Cytotoxic T cell (primary cell): ENCODE measurements around the genes SPESP1 and GLCE.

- PRO-cap, 2 experiments, result no peak in any of the 2 experiments
Measured at GRCh38 chr15:67916979-67917511, 91.7 kb downstream of the SKOR1 start.

DNA sequence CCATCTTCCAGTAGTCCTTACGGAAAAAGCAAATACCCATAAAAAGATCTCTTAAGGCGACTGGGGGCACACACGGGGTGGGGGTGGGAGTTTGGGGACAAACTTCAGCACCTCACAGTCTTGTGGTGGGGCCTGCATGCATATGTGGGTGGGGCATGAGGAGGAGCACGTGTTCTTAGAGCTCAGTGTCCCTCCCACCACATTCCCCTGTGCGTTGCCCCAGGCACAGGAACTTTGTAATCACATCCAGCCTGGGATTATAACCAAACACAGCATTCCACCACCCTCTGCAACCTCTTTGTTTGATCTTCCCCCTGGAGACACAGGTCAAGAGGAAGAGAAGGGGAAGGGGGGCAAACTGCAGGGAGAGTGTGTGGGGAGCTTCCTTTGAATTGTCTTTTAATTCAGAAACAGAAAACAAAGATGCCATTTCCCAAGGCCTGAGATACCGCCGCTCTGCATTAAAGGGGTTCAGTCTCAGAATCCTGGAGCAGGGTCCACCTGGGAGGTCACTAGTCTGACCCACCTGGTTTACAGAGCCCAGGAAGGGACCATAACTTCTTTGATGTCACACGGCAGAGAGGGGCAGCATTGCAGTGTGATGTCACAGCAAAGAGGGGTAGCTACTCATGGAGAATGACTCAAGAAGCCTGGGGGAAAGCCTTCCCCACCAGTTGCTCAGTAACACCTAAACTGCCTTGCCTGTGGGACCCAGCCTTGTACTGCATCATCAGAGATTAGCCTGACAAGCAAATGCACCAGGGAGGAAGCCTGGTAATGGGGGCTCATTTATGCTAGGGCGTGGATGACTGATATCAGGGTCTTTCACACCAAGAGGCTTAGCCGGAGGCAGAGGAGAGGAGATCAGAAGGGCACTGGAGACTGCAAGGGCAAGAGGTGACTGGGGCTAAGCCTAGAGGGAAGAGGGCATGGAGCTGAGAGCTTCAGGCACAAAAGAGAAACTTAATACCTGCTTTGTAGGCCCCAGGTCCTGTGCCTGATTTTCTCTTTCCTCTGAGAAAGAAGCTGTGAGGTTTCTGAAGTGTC is 107.9 kb upstream of the PIAS1 start:
- PRO-cap, 2 experiments, result no peak in any of the 2 experiments

DNA sequence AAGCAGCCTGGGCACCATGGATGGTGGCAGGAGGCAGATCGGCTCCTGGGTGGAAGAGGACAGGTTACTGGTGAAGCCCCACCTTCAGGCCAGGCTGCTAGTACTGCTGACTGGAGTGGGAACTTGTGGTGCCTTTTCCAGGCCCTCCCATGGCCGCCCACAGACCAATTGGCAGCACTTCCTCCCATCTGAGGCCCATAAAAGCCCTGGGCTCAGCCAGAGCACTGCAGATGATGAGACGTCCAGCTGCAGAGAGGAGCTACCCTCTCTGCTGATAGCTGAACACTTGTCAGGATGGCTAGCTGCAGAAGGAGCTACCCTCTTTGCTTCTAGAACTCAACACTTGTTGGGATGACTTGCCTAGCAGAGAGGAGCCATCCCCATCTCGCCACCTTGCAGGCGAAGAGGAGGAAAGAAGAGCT is 8.1 kb upstream of the PIAS1 start:
- PRO-cap, 2 experiments, result no peak in any of the 2 experiments

GRCh38 chr15:68162161-68162668 is 42.9 kb downstream of the CALML4 start:
- PRO-cap, 2 experiments, result no peak in any of the 2 experiments

- PRO-cap, 2 experiments, result no peak in any of the 2 experiments
Measured at GRCh38 chr15:68277115-68277513, 431 bp upstream of the FEM1B start.

GRCh38 chr15:68277514-68277565 is 205 bp upstream of the FEM1B start:
- PRO-cap, 2 experiments, result no peak in any of the 2 experiments

DNA sequence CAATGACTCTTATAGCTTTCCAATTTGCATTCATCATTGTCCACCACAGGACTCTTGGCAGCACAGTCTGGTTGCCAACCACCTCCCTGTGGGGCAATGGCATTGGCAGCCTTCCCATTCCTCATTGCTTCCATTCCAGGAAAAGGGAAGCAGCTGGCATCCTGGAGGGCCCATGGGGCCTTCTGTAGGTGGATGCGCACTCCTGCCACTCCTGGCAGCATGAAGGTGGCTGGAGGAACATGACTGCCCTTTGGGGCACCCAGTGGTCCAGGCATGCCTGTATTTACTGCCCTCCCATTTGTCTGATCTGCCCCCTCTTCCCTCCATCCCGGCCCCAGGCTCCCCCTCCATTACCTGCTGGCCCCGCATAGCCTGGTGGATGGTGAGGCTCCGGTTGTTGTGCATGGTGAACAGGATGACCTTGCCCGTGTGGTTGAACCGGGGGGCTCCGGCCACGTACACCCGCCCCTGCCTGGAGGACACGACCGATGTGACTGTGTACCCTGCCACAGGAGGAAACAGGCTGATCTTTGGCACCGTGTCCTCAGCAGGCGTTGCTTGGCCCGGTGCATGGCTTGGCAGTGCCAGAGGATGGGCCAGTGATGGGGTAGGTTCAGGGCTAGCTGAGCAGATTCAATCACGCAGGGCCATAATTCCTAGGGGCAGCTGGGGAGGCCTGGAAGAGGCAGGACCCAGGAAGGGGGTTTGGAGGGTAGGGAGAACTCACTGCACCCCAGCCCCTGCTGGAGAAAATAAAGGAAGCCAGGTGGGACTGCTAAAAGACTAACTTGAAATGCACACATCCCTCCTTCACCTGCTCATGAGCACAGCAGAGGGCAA is 58.0 kb downstream of the FEM1B start:
- PRO-cap, 2 experiments, result no peak in any of the 2 experiments

DNA sequence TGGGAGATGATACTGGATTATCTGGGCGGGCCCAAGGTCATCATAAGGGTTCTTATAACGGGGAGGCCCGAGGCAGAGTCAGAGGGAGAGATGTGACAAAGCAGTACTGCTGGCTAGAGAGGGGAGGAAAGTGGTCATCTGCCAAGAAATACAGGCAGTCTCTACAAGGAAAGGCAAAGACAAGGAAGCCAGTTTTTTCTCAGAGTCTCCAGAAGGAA is 66.2 kb upstream of the CORO2B start:
- PRO-cap, 2 experiments, result no peak in any of the 2 experiments

DNA sequence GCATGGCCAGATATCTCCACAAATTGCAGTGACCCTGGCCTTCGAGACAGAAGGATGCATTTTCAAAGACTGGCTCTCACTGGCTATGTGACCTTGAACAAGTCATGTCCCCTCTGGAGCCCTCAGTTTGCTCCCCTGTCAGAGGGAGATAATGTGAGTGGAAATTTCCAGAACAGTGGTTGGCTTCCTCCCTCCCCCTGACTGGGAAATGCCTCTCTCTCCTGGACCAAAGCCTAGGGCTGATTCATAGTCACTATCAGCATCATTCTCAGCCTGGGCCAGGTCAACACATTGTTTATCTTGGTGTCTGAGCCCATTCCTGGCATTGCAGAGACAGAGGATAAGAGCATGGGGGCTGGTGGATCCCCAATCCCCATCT is 35.7 kb upstream of the CORO2B start:
- PRO-cap, 2 experiments, result no peak in any of the 2 experiments

- PRO-cap, 2 experiments, result no peak in any of the 2 experiments
Measured at GRCh38 chr15:68630275-68630724, 51.5 kb downstream of the CORO2B start.

- PRO-cap, 2 experiments, result no peak in any of the 2 experiments
Measured at GRCh38 chr15:68725744-68726168, 94.9 kb downstream of the ANP32A start.

DNA sequence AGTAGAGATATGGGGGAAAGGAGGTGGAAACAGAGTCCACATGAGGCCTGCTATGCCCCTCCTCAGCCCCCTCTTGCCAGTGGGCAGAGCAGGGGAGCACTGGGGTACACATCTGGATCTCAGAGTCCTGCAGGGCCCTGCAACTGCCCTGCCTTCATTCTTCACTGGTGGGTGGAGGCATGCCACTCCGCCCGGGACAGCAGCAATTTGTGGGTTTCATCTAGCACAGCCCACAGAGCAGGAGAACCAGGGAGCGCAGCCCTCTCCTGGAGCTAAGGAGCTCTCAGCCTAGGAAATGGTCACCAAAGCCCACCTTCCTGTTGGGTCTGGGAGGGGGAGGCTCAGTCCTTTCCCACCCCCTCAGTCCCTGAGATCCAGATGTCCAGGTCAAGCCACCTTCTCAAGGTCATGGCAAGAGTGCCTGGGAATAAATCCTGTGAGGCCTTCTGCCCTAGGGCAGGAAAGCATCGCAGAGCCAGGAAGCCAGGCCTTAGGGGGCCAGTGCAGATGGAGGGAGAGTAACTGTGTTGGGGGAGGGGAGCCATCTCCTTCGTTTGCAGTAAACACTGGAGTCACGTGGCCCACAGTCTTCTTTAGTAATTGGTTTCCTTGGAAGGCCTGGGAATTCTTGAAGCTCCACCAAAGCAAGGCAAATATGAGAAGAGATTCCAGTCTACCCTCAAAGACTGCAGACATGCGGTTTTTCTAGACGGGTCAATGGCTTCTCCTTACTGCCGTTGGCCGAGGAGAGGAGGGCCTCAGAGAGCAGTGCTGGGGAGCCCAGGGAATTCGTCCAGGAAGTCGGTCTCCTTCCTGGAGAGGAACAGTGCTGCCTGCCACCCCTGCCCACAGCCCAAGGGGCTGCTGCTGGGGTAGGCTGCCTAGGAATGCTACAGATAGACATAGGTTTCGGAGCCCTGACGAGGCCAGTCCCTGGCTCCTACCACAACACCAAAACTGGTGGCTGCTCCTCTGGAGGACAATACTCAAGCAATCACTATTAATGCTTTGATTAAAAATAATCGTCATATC is 30.8 kb downstream of the ANP32A start:
- PRO-cap, 2 experiments, result no peak in any of the 2 experiments

- PRO-cap, 2 experiments, result peak in 2 of 2 experiments; most common plus-strand start chr15:68791559 (in 1); most common minus-strand start chr15:68791437 (in 2)
Measured at GRCh38 chr15:68791279-68792204, 29.2 kb downstream of the ANP32A start.

DNA sequence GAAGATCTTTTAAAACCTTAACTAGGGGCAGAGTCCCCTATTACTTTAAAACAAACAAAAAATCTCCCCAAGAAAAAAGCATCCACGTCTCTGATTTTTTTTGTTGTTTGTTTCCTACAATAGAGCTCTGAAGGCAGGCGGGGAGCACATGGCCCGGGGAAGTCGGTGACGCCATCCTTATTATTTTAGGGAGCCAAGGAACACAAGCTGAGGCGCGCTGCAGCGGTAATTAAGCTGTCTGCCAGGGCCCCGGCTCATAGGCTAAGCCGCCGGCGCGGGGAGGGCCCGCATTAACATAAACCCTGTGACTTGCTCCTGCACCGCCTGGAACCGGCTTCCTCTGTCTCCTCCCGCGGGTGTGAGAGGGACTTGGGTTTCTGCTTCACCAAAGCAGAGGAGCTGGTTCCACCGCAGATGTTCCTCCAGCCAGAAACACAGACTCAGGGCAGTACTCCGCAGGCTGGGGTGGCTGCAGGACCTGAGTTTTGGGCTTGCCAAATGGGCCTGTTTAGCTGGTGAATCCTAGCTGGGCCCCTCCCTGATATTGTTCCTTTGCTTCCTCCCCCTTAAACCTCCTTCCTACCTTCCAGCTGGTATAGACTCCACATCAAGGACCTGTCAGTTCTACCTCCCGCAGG is 25.4 kb downstream of the ANP32A start:
- PRO-cap, 2 experiments, result peak in 2 of 2 experiments; most common plus-strand start position 388 of the sequence (in 2); most common minus-strand start position 360 of the sequence (in 1)

GRCh38 chr15:68802311-68802759 is 18.4 kb downstream of the ANP32A start:
- PRO-cap, 2 experiments, result no peak in any of the 2 experiments

DNA sequence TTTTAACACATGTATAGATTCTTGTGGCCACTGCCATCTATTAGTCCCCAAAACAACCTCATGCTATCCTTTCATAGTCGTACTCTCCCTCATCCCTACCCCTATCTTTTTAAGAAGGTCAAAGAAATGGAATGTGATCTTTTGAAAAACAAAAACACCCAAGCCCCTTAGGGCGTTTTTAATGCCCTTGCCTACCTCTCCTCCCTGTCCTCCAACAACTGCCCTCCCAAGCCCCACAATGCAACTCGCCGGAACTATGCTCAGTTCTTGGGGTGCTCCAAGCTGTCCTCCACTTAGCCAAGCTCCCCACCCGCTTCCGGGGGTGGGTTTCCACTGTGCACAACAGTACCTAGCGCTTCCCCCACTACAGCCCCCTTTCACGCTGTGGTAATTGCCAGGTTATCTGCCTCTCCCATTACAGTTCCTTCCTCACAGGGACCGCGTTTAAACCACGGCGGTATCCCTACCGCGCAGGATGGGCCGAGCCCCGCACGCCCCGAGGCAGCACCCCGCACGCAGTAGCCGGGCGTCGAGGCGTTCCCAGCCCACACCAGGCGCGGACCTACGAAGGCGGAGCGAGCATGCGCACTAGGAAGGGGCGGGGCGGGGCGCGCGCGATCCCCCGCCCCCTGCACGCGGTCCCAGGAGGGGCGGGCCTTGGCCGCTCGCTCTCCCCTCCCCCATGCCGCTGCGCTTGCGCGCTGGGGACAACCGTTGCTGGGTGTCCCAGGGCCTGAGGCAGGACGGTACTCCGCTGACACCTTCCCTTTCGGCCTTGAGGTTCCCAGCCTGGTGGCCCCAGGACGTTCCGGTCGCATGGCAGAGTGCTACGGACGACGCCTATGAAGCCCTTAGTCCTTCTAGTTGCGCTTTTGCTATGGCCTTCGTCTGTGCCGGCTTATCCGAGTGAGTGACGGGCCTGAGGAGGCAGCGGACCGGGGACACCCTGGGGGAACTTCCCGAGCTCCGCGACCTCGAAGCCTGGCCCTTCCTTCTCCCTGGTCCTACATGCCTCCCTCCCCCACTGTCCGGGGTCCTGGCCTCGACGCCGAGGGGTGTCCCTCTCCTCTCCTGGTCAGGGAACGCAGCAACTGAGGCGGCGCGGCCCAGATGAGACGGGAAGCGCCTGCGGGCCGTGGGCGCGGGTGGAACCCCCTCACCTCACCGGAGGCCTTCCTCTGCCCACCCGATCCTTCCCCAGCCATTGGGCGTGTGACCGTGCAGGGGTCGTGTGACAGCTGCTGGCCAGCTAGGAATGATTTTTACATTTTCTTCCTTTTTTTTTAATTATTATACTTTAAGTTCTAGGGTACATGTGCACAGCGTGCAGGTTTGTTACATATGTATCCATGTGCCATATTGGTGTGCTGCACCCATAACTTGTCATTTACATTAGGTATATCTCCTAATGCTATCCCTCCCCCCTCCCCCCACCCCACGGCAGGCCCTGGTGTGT is at the start of gene SPESP1:
TSS of gene SPESP1 (plus strand) at position 714 of the 1,456 bp plus-strand sequence.
- PRO-cap, 2 experiments, result no peak in any of the 2 experiments

GRCh38 chr15:69159710-69161203 is at the start of gene GLCE:
Gene GLCE (plus strand): TSS chr15:69160635.
- PRO-cap, 2 experiments, result peak in 2 of 2 experiments; most common plus-strand start chr15:69160240 (in 2); most common minus-strand start chr15:69160499 (in 2)

GRCh38 chr15:69465964-69466463 is 13.4 kb downstream of the RPLP1 start:
- PRO-cap, 2 experiments, result no peak in any of the 2 experiments

DNA sequence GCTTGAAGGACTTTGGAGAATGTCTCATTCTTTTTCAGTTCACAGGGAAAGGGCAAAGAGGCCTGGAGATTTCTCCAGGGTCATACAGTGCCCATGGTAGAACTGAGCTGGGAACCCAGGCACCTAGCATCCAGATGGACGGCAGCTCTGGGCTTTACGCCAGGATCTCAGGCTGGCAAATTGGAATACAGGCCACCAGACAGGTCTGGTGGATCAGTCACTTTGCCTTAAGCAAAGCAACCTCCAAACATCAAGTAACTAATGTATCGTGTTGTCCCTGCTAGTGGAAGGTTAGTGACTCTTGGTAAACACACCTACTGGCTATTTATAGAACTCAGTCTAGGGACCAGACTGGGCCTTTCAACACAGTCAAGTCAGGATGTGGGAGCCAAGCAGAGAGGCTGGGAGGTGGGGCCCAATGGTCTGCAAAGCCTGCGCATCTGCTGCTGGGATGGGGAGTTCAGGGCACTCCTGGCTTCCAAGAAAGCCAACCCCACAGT is 30.1 kb downstream of the RPLP1 start:
- PRO-cap, 2 experiments, result no peak in any of the 2 experiments

- PRO-cap, 2 experiments, result no peak in any of the 2 experiments
Measured at GRCh38 chr15:69557220-69557916, 104.8 kb downstream of the RPLP1 start.